Helper T cell (primary cell): ENCODE data around the gene WDR7.

GRCh38 chr18:55500162-55500721 is 87.8 kb downstream of the TCF4 start:
- PRO-cap, 2 experiments = no peak in any of the 2 experiments

GRCh38 chr18:55509692-55510372 is 78.2 kb downstream of the TCF4 start:
- PRO-cap, 2 experiments = no peak in any of the 2 experiments

- PRO-cap, 2 experiments = no peak in any of the 2 experiments
Observed at GRCh38 chr18:55988581-55989233, 400.7 kb upstream of the TCF4 start.

DNA sequence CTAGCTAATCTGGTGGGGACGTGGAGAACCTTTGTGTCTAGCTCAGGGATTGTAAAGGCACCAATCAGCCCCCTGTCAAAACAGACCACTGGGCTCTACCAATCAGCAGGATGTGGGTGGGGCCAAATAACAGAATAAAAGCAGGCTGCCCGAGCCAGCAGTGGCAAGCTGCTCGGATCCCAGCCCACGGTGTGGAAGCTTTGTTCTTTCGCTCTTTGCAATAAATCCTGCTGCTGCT is 65.5 kb downstream of the TXNL1 start:
- PRO-cap, 2 experiments = no peak in any of the 2 experiments

DNA sequence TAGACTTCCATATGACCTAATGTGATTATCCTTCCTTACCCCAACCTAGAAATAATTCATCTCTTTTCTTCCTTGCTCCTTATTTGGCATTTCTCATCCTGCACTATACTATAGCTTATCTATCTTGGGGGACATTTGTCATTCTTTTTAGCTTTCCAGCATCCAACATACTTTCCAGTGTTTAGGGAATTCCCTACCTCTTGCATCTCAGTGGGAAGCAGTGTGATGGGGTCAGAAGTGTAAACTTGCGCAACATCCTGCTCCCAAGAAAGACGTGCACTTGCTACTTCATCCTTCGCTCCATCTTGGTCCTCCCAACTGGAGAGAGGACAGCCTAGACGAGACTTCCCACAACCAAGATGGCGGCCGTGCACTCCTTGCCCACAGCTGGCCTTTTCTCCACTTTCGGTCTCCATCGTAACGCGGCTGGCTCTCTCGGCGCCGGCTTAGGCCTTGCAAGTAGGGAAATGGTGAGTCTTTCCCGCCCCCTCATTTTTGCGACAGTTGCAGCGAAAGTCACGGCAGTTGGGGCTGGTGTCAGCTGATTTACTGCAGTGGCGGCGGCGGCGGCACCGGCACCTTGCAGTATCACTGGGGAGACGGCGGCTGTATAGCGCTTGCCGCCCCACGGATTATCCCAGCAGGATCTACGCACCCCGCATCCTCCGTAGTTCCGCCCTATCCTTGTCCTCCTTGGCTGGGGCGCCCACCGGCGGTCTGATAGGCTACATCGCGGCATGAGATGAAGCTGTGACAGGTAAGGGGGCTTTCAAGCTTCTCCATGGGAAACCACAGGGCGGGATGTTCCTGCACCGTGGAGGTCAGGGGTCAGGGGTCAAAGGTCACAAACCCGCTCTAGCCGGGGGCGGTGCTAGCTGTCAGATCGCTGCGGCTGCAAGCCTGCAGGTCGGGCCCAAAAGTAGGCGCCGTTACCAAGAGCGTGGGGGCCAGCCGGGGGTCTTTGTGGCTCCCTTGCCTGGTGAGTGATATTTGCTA is at the start of gene WDR7:
WDR7 (plus strand) TSS at position 540 of the 996 bp plus-strand sequence.
- PRO-cap, 2 experiments = peak in 2 of 2 experiments; most common plus-strand start position 583 of the sequence (in 1); most common minus-strand start position 452 of the sequence (in 1)

- PRO-cap, 2 experiments = no peak in any of the 2 experiments
Observed at GRCh38 chr18:57691463-57692127, 70.0 kb upstream of the NARS1 start.

DNA sequence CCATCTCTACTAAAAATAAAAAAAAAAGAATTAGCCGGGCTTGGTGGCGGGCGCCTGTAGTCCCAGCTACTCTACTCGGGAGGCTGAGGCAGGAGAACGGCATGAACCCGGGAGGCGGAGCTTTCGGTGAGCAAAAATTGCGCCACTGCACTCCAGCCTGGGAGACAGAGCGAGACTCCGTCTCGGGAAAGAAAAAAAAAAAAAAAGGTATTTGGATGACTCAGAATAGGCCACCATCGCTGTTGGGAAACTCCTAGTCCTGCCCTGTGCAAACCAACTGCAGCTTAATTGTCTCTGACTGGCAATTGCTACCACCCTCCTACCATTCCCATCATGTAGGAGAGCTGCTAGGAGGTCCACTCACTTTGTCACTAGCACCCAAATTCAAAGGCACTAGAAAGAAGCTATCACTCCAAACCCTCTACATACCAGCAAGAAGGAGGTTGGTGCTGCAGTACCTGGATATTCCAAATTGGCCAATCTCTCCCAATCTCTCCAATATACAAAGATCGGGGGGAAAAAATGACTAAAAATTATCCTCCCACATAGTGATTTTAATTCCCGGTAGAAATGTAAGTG is 43.4 kb downstream of the ATP8B1 start:
- PRO-cap, 2 experiments = no peak in any of the 2 experiments

DNA sequence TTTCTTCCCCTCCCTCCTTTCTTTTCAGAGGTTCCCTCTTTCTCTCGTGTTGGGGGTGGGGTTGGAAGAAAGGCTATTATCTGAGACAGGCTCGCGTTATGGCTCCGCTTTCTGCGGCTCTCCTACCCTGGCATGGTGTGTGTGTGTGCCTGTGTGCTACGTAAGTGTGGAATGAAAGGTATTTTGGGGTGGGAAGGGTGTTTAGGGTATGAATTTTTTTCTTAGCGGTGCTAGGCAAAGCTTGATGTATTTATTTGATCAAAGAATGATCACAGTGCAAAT is 1.8 kb downstream of the NEDD4L start:
- PRO-cap, 2 experiments = no peak in any of the 2 experiments

- PRO-cap, 2 experiments = no peak in any of the 2 experiments
Observed at GRCh38 chr18:58128588-58129022, 84.6 kb downstream of the NEDD4L start.

GRCh38 chr18:58149167-58149773 is 105.2 kb downstream of the NEDD4L start:
- PRO-cap, 2 experiments = no peak in any of the 2 experiments

DNA sequence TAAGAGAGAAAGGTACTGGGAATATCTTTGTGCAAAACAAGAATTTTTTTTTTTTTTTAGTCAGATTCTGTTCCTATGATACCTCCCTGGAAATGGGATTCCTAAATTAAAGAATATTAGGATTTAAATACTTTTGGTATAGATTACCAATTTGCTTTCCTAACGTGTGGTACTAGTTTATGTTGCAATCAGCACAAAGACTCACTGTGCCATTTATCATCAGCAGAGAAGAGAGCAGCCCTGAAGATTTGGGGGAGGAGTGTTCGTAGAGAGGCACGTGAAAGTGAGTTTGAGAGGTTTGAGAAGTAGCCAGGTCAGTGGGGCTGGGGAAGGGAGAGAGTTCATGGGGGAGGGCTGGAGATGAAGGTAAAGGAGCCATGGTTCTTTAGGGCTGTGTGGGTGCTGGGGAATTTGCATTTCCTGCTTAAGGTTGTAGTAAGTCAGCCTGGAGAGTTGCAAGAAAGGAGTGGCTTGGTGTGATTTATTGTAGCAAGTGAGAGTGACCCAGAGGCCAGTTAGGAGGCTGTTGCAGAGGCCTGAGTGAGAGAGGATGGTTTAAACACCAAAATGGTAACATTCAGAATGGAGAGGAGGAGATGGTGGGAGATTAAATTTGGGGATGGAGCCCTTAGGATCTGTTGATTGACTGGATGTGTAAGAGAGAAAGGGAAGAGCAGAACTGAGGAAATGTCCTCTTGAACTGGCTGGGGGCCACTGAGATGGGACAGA is 172.1 kb downstream of the NEDD4L start:
- PRO-cap, 2 experiments = no peak in any of the 2 experiments

DNA sequence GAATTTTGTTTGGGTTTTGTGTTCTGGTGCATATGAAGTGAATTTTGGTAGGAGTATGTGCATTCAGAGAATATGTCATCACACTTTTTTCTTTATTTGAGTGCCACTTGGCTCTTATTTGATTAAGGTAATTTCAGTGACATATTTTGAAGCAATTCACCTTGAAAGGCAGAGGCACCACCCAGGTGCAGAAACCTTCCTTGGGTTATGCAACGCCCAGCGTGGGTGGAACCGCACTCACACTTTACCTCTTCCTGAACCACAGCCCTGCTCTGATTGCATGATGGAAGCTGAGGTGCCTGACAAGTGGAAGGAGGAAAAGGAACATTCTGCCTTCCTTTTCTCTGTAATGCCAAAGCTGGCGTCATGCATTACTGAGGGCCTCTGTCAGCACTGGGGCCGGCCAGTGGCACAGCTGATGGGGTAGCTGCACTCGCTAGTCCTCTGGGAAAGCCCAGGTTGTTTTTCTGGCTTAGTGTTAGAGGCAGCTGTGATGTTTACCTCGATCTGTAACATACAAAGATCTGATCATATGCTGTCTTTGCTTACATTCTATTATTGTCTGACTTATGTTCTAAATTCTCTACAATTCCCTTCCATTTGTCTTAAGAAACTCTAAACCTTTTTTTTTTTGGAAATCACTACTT is 266.5 kb downstream of the NEDD4L start:
- PRO-cap, 2 experiments = no peak in any of the 2 experiments

GRCh38 chr18:58381634-58382124 is 247.2 kb downstream of the ALPK2 start:
- PRO-cap, 2 experiments = no peak in any of the 2 experiments

DNA sequence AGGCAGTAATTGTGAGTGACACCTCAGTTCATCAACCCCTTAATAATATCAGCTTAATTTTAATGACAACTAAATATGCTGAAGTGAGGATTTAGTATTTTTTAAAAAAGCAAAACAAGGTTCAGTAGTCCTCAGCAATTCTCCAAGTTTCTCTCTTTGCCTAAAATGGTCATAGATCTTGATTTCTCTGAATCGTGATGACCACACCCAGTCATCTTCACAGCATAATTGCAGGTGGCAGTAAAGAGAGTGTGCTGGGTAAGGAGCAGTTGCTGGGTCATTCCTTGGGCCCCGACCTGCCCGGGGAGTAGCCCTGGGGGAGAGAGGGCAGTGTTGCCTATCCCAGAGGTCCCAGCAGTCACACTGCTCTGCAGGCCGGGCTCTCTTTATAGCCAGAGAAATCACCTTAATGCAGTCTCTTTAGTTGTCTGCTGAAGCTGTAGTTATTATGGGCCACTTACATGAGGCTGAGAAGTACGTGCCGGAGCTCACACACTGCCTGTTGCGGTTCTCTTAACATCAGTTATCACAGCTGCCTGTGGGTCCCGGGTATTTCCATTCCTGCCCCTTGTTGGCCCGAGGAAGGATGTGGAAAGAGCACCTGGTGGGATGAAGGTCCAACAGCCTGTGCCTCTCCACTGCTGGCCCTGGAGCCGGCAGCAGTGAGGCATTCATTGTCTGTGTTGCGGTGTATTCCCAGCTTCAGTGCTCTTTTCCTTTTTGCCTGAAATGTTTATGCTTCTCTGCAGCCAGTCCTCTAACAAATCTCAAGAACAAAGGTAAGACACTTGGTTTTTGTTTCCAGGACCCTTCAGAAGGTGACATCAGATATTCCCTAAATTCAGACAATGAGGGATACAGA is 230.1 kb downstream of the ALPK2 start:
- PRO-cap, 2 experiments = no peak in any of the 2 experiments

GRCh38 chr18:58399829-58400362 is 229.0 kb downstream of the ALPK2 start:
- PRO-cap, 2 experiments = no peak in any of the 2 experiments

GRCh38 chr18:58409435-58409785 is 219.5 kb downstream of the ALPK2 start:
- PRO-cap, 2 experiments = no peak in any of the 2 experiments

DNA sequence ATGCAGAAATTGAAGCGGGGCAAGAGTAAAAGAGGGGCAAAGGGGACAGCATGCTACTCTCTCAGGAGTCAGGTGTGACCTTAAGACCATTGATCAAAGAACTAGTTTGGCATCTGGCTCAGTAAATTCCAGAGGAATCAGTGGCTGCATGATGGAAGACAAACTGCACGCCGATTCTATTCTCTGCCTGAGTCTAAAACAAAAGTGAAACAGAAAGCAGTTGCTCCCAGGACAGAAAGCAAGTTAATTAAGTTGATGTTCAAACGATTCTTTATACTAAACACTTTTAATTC is 190.3 kb downstream of the ALPK2 start:
- PRO-cap, 2 experiments = peak in 1 of 2 experiments; most common minus-strand start position 195 of the sequence (in 1)

DNA sequence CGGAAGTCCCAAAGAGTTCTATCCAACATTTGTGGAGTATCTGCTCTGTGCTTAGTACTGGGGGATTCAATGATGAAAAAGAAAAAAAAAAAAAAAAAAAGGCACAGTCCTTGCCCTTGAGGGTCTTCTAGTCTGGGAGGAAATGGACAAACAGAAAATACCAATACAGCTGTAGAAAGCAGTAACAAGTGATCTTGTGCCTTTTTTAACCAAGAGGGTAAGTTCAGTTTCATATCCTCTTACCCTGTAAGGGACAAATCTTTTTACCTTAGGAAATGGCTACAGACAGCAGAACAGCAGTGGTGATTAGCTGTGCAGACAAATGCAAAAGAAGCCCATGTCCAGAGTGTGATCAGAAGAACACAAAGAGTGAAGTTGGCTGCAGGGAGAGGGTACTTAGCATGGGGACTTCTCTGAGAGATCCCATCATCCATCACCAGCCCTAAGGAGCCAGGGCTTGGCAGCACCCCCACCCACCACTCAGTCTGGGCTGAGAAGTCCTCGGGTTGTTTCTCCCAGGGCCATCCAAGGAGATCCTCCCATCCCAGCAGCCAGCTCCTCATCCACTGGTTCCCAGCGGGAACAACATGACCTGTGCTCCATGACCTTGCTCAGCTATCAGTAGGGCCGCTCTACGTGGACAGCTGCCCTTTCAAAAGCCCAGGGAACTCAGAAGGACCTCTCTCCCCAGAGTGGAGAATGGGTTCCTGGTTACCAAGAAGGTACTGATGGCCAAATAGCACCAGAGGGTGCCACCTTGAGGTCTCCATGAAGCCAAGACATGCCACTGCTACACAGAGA is 102.8 kb downstream of the ALPK2 start:
- PRO-cap, 2 experiments = no peak in any of the 2 experiments

GRCh38 chr18:58650033-58650469 is 21.2 kb upstream of the ALPK2 start:
- PRO-cap, 2 experiments = peak in 1 of 2 experiments; most common plus-strand start chr18:58650388 (in 1); most common minus-strand start chr18:58650230 (in 1)

GRCh38 chr18:58756178-58756547 is 84.9 kb downstream of the MALT1 start:
- PRO-cap, 2 experiments = no peak in any of the 2 experiments